Metastatic Breast Carcinoma in the Brain (tissue), 10 donors: Measurements from ENCODE around the gene PARP8.

- PRO-cap, 10 experiments = no peak in any of the 10 experiments
Measured at GRCh38 chr5:43286260-43287291, 26.6 kb downstream of the HMGCS1 start.

DNA sequence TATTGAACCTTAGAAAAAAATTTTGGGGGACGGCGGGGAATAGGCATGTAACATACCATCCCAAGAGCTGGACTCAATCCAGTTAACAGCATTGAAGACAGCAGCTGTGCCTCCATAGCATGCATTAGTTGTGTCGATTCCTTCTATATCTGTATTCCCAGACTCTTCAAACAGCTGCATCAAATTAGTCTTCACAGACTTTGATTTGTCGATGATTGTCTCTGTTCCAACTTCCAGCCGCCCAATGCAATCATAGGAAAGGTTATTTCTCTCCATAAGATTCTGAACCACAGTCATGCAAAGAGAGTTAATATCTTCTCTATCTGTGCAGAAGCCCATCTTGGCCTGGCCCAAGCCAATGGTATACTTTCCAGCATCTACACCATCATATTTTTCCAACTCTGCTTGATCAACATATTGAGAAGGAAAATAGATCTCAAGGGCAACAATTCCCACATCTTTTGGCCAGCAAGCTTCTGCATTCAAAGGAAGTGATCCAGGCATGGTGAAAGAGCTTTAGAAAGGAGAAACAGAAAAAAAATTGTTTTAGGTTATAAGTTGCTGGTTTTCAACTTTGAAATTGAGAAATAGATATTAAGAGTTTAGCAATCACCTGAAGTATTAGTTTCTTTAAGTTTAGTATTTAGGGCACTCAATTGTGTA, 14.6 kb downstream of the HMGCS1 start:
- PRO-cap, 10 experiments = no peak in any of the 10 experiments

DNA sequence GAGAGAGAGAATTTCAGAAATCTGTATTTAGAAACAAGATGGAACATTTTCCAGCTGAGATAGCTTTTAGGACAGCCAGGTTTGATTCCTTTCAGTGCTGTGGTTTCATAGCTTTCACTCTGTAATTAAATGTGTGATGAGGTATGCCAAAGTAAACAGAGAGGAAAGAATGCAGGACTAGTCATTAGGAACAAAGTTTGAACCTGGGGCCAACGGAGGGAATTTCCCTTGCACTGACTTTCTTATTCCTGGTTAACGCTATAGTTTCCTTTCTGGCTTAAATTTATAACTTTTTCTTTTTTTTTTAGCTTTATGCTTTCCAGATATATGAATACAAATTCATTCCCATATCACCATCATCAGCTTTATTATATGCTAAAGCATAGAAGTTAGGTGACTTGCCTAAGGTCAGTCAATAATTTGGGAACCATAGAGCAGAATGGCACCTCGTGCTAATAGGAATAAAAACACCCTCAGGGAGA, 10.0 kb upstream of the CCL28 start:
- PRO-cap, 10 experiments = peak in 2 of 10 experiments; most common plus-strand start position 154 of the sequence (in 1); most common minus-strand start position 83 of the sequence (in 1)

GRCh38 chr5:43704461-43705462, 101.8 kb downstream of the NNT start:
- PRO-cap, 10 experiments = no peak in any of the 10 experiments

DNA sequence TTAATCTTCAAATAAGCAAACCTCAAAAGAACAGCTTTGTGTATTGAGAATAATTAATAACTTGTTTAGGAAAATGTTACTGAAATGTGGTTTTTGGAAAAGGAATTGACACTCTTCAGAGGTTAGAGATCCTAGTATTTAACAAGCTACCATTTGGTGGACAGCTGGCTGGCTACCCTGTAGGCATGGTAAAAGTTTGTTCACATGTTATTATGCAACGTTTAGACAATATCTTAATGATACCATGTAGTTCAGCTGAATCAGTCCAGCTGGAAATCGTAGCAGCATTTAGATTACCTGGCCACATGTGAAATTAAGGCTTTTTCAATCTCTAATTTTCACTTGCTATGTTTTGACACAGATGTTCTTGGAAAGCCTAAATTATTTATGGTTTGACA, 3.7 kb downstream of the FGF10 start:
- PRO-cap, 10 experiments = peak in 1 of 10 experiments; most common plus-strand start position 263 of the sequence (in 1); most common minus-strand start position 193 of the sequence (in 1)

- PRO-cap, 10 experiments = peak in 1 of 10 experiments; most common plus-strand start chr5:44388349 (in 1); most common minus-strand start chr5:44388074 (in 1)
Measured at GRCh38 chr5:44387940-44389096, 902 bp downstream of the FGF10 start.

DNA sequence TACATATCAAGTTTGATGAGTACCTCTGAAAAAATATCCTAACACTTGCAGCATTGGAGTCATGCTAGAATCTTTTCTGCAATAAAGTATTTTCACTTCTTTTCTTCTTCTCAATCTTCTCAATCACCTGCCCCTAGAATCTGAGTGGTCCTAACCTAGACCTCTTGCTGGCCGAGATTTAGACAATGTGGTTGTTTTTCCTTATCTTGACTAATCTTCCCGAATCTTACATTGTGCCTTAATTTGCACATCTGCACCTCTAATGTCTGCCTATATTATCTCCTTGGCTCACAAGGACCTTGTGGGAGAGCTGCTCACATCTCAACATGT, 16.1 kb downstream of the EMB start:
- PRO-cap, 10 experiments = no peak in any of the 10 experiments

GRCh38 chr5:50440599-50440970, 503 bp downstream of the EMB start:
- PRO-cap, 10 experiments = peak in 6 of 10 experiments; most common plus-strand start chr5:50440843 (in 6); most common minus-strand start chr5:50440732 (in 1)

DNA sequence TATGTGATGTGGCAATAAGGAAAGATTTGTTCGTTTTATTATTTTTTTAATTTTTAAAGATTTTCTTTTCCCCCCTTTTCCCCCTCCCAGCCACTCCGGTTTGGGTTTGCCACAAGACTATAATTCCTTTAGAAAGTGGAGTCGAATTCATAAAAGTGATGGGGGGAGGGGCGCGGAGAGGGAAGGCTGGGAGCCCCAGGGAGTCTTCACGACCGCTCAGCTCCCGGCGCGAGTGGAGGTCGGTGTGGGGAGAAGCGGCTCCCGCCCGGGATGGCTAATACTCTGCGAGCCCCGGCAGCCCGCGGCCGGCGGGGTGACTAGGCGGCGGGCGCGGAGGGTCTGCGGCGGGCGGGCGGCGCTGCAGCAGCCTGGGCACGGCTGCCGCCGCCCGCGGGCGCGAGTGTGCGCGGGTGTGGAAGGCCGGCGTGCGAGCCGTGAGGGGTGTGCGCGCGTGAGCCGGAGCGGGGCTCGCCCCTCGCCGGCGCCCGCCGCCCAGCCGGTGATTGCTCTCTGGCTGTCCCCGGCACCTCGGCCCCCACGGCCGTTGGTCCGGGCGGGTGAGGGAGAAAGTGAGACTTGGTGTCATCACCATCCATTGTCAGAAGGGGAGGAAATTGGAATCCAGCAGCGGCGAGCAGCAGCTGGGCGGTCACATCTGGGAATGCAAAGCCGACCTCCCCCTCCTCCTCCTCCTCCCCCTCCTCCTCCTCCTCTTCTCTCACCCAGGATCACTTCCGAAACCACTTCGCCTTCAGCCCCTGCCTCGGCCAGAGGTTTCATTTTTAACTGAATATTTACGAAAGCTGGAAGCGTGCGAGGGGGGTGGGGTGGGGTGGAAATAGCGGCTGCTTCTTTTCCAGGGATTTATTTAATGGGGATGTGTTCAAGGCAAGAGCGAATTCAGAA, at the start of gene PARP8:
Gene PARP8, plus strand, starts transcription at position 413 of the 906 bp plus-strand sequence.
- PRO-cap, 10 experiments = peak in 6 of 10 experiments; most common plus-strand start position 743 of the sequence (in 6); most common minus-strand start position 663 of the sequence (in 2)

GRCh38 chr5:50667702-50668197, 1.3 kb downstream of the PARP8 start:
- PRO-cap, 10 experiments = peak in 8 of 10 experiments; most common plus-strand start chr5:50667860 (in 3); most common minus-strand start chr5:50667778 (in 4)

DNA sequence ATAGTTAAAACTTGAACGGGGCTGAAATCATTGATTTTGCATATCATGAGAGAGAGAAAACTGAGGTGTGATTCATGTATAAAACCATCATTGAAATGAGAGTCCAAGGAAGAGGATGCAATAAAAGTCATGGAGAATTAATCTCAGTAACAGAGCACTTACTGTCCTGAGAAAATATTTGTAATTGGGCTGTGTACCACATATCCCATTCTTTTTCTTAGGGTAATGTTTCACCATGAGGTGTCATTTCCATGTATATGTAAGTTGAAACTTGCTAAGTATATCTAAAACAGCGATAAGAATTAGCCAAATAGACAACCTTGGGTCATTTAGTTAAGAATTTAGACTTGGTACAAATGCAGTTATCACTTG, 174.2 kb downstream of the PARP8 start:
- PRO-cap, 10 experiments = no peak in any of the 10 experiments

GRCh38 chr5:50853142-50853604, 186.7 kb downstream of the PARP8 start:
- PRO-cap, 10 experiments = peak in 1 of 10 experiments; most common minus-strand start chr5:50853435 (in 1)

DNA sequence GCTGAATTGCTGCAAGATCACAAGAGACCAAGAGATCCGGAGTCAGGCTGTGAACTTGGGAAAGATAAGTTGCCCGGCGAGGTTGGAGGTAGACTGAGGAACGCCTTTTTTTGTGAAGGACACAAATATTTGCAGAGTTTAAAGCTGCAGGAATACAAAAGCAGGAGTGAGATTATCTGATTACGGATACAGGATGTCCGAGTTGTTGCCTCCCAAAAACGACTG, 302.4 kb downstream of the PARP8 start:
- PRO-cap, 10 experiments = peak in 1 of 10 experiments; most common minus-strand start position 57 of the sequence (in 1)

DNA sequence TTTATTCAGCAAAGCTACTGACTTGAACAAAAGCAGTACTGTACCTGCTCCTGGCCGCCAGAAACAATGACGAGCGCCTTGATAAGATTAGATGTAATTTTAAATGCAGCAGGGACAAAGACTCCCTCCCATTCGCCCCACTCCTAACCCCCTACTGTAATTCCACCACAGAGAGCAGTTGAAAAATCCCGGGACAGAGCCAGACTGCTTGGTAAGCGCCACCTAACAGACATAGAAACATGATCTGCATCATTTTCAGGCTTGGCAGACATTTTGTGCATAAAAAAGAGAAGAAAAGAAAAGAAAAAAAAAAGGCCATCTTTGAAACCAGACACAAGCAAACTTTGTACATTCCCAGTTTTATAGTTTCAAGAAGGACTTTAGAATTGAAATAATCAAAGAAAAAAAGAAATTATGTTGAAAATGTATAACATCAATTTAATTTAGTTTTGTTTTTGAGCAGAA, 82.0 kb downstream of the ISL1 start:
- PRO-cap, 10 experiments = no peak in any of the 10 experiments

- PRO-cap, 10 experiments = no peak in any of the 10 experiments
Measured at GRCh38 chr5:52881668-52882134, 94.0 kb downstream of the ITGA1 start.

- PRO-cap, 10 experiments = no peak in any of the 10 experiments
Measured at GRCh38 chr5:52888361-52888921, 100.7 kb upstream of the ITGA2 start.

GRCh38 chr5:52909947-52910577, 79.1 kb upstream of the ITGA2 start:
- PRO-cap, 10 experiments = no peak in any of the 10 experiments

- PRO-cap, 10 experiments = no peak in any of the 10 experiments
Measured at GRCh38 chr5:52920174-52920694, 68.9 kb upstream of the ITGA2 start.

DNA sequence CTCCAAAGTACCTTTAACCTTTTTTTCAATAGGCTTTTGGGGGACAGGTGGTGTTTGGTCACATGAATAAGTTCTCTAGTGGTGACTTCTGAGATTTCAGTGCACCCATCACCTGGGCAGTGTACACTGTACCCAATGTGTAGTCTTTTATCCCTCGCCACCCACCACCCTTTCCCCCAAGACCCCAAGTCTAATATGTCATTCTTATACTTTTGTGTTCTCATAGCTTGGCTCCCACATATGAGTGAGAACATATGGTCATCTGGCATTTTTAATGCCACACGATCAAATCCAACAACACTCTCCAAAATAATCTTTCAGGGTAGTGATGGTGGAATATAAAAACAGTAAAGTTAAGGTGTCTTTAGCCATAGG, 351.1 kb downstream of the NDUFS4 start:
- PRO-cap, 10 experiments = no peak in any of the 10 experiments

DNA sequence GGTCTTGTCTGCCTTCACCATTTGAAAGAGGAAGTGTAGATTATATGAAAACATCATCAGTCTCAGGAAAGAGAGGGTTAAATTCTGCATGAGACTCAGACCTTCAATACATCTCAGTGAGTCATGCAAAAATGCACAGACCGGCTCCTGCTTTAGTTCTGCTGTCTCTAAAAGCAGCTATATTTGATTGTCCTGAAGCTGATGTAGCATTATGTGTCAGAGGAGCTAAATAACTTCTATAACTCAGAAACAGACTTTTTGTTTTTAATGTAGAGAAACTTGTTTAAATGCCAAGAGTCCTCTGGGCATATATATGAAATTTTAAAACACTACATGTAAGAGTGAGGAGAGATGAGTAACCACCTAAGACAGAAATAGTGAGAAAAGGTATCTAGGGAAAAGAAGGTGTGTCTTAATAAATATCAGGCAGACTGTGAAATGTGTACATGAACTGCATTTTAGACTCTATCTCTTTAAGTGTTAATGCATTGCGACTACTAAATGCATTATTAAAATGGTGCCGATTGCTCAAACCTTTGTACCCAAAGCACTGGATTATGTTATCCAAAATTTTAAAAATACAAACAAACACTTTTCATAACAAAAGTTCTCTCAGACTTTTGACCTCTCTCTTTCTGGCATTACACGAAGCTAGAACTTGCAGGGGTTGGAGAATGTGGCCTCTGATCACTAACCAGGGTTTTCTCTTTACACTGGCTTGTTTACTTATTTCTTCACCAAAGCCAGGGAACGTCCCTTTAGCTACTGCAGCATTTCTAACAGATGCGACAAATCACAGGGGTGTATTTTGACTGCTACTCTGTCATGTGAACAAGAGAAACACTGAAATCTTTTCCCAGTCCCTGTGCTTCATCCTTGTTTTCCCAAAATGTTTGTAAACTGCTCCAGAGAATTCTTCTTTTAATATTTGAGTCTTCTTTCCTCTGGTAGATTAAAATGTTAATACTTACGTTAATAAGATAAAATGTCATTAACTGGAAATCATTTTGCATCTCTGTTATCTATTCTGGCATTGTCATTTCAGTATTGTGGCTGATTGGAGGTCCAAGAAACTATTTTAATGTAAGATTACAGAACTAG, 302.2 kb downstream of the ARL15 start:
- PRO-cap, 10 experiments = no peak in any of the 10 experiments